ENCODE measurements around the genes PIK3AP1, RRP12, ANKRD2 and MARVELD1.

GRCh38 chr10:96720345-96721308 is at the start of gene PIK3AP1:
PIK3AP1 (minus strand) TSS chr10:96720514.
- RRBS = 1% methylated on average over 13 of the region's 62 CpGs

DNA sequence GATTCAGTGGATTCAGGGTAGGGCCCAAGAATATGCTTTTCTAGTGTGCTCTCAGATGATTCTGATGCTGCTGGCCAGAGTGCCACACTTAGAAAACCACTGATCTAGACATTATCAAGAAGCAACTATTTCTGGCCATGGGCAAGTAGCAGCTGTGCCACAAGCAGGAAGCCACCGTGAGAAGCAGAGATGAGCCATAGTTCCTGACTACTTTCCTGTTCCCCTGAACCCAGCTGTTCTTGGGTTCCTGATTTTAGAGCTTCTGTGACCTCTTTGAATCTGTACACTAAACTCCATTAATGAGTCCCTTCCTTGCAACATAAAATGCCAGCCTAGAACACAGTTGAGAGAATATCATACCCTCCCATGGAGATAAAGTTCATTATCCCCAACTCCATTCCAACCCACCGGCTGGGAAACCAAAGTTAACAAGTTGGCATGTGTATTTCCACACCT is 38.2 kb upstream of the PIK3AP1 start:
- RRBS = no CpG with 5 or more reads among the region's 2 CpGs

DNA sequence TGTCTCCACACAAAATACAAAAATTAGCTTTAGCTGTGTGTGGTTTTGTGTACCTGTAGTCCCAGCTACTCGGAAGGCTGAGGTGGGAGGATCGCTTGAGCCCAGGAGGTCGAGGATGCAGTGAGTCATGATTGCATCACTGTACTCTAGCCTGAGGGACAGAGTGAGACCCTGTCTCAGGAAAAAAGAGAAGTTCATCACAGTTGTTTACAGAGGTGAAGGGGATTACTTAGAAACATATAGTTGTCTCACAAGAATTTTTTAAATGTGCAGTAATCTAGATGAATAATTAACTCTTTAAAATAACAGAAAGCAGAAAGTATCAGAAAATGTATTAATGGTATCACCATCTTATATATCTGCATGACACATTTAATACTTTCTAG is 8.9 kb downstream of the LCOR start:
- RRBS = no CpG with 5 or more reads among the region's 3 CpGs

GRCh38 chr10:97356541-97356945 is 22.0 kb upstream of the FRAT2 start:
- RRBS = no CpG with 5 or more reads among the region's 2 CpGs

DNA sequence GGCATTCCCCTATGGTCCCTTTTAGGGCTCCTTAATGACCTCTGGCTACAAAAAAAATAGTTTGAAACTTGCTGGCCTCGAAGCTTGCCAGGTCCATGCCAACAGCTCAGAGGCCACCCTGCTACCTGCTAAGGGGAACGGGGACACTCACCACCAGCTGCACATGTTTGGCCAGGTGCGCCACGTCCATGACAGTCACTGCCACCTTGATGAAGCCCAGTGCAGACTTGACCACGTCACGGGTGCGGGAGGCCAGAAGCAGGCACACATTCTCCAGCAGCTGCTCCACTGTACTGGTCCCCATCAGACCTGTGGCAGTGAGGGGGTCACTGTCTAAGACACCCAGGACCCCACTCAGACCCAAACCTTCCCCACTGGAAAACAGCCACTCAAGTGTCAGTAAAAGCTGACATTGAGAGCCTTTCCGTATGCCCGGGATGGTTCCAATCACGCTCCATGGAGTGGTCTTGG is 31.8 kb downstream of the RRP12 start:
- RRBS = no CpG with 5 or more reads among the region's 10 CpGs

DNA sequence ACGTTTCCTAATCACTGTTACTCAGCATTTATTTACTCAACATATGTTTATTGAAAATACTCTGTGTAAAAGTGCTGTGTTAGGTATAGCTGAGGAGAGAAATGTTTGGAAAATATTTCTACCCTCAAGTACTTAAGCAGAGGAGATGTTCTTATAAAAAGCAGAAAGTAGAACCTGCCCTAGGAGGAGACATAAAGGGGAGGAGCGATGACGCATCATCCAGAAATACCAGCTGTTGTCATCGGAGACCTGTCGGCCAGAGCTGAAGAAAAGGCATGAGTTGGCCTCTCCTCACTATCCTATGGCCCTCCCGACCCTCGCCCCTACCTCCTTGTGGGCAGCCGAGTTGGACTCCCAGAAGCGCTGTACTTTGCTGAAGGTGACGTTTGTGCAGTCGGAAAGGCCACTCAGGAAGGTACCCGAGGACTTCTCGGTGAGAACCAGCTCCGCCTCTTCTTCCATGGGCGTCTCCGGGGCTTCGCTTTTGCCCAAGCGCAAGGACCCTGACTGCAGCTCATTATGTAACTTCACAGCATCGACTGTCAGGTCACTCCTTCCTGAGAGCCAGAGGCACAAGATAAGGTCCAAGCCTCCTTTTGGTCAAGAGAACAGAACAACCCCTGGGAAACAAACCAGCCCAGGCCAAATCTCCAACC is 1.0 kb downstream of the RRP12 start:
- RRBS = no CpG with 5 or more reads among the region's 19 CpGs

DNA sequence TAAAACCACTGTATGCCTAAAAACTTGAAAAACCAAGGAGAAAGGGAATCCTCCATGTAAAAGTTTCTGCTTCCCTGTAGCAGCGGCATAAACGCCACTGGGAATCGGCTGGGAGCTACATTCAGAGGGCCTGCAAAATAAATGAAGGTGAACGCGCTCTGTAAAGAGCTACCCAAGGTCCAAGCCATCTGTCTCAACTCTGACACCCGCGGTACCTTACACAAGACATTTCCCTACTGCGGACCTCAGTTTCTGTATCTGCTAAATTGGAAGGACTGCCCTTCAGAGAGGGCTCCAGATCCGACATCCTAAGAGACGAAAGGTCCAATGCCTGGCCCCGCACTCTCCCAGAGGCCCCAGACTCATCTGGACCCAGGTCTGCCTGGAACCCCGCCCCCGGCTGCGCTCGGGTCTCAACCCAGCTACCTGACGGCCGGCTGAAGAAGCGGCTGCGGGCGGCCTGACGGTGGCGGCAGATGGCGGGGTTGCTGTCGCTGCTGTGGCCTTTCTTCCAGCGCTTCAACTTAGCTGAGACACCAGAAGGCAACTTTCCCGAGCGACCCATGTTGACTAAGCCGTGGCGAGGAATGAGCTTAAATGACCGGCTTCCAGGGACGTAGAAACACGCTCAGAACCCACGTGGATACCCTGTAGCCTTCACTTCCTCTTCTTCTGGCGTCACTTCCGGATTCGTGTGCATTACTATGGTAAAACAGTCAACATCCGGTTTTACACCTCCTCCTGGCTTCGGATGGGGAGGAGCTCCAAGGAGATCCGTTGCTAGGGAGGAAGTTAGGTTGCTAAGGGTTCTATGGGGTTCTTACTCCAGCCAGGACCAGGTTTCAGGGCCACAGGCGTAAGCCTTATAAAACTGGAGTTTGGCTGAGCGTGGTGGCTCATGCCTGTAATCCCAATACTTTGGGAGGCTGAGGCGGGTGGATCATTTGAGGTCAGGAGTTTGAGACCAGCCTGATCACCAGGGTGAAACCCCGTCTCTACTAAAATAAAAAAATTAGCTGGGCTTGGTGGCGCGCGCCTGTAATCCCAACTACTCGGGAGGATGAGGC is at the start of gene RRP12:
TSS of gene RRP12 (minus strand) at position 674 of the 1,067 bp plus-strand sequence.
- RRBS = 1% methylated on average over 5 of the region's 47 CpGs

- RRBS = no CpG with 5 or more reads among the region's 31 CpGs
These were observed 858 bp downstream of the PGAM1 start for GRCh38 chr10:97426788-97427310.

DNA sequence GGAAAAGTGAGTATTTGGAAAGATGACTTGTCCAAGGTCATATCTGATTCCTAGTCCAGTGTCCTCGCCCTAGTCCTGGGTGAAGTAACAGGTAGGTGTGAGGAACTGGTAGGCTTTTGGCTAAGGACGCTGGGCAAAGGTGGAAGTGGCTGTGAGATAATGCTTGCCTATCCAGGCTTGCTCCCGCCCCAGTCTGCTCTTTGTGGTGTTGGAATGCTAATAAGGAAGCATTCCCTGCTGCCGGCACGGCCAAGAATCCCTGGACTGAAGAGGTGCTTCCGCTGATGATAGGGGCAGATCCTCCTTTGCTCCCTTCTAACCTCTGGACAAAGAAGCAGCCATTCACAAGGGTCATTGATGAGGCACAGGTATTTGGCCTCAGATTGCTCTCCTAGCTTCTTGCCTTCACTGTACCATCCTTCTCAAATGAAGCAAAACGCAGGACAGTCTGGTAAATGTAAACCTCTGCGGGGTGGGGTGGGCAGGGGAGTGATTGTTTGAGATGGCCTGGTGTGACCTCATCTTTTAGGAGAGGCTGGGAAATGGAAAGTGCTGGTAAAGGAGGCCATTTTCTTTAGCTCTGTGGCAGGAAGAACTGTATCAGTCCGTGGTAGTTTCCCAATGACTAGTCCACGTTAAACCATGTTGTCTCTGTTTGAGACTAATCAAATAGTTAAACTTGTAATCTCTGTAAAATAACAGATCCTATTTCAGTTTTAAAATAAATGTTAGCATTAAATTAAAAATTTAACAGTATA is 1.7 kb downstream of the PGAM1 start:
- RRBS = no CpG with 5 or more reads among the region's 10 CpGs

DNA sequence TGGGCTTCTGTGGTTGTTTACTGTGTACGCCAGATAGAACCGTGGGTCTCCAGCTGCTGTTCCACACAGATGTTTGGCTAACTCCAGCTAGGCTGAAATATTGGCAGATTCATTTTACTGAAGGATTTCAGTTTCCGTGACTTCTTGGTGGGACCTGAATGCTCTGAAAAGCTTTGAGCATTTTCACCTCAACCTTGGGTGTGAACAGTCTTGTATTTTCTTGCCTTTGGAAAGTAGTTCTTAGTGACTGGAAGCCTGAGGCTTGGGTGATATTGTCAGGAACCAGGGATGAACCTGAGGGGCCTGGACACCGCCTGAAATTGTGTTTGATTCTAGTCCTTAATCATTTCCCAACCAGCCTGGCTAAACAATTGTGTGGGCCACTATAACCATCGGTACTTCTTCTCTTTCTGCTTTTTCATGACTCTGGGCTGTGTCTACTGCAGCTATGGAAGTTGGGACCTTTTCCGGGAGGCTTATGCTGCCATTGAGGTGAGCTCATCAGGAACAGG is 7.3 kb downstream of the ZDHHC16 start:
- RRBS = no CpG with 5 or more reads among the region's 6 CpGs

DNA sequence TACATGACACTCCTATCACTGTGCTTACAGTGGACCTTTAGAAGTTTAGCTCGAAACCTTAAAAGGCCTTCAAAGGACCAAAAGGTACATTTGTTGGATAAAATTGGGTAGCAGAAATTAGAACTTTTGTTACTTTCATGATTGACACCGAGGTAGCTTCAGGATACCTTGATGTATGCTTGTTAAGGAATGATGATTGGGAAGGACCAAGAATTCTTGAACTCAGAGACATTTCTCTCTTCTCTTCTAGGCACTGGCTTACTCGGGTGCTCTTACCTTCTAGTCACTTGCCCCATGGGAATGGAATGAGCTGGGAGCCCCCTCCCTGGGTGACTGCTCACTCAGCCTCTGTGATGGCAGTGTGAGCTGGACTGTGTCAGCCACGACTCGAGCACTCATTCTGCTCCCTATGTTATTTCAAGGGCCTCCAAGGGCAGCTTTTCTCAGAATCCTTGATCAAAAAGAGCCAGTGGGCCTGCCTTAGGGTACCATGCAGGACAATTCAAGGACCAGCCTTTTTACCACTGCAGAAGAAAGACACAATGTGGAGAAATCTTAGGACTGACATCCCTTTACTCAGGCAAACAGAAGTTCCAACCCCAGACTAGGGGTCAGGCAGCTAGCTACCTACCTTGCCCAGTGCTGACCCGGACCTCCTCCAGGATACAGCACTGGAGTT is 10.7 kb downstream of the ZDHHC16 start:
- RRBS = no CpG with 5 or more reads among the region's 6 CpGs

GRCh38 chr10:97539664-97540382 is 32.8 kb upstream of the ANKRD2 start:
- RRBS = no CpG with 5 or more reads among the region's 8 CpGs

DNA sequence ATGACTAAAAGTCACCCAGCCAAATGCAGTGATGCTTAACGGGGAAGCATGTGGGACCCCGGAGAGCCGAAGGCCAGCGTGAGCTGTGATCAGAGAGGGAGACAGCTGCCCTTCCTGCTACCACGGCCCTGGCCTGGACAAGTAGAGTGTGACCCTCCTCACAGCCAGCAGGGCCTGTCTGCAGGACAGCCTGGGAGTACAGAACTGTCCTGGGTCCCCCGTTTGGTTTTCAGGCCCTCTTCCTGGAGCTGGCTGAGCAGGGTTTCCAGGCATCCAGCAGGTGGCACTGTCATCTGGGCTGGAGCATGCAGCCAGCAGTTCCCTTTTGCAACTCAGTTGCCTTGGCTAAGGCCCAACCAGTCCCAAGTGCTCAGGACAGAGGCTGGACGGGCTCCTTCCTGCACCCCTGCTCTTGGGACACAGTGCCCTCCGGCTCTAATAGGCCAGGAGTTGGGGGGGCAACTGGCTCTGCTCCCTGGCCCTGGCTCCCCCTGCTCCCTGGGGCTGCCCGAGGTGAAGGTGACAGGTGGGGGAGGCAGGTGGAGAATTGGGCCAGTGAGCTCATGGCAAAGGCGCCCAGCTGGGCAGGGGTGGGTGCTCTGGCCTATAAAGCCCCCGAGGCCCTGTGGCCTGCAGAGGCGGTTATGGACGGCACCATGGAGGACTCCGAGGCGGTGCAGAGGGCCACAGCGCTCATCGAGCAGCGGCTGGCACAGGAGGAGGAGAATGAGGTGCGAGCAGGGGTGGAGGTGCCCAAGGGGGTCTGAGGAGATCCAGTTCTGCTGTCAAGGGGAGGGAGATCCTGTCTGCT is at the start of gene ANKRD2:
TSS of gene ANKRD2 (plus strand) at position 635 of the 811 bp plus-strand sequence.
- RRBS = no CpG with 5 or more reads among the region's 19 CpGs

- RRBS = no CpG with 5 or more reads among the region's 59 CpGs
These were observed at the start of gene MARVELD1 for GRCh38 chr10:97713222-97713913. MARVELD1 (plus strand) TSS chr10:97713730.

GRCh38 chr10:97764382-97765214 is 7.2 kb downstream of the SFRP5 start:
- RRBS = no CpG with 5 or more reads among the region's 12 CpGs

- RRBS = no CpG with 5 or more reads among the region's 2 CpGs
These were observed 32.6 kb upstream of the LOXL4 start for GRCh38 chr10:98300631-98300912.

DNA sequence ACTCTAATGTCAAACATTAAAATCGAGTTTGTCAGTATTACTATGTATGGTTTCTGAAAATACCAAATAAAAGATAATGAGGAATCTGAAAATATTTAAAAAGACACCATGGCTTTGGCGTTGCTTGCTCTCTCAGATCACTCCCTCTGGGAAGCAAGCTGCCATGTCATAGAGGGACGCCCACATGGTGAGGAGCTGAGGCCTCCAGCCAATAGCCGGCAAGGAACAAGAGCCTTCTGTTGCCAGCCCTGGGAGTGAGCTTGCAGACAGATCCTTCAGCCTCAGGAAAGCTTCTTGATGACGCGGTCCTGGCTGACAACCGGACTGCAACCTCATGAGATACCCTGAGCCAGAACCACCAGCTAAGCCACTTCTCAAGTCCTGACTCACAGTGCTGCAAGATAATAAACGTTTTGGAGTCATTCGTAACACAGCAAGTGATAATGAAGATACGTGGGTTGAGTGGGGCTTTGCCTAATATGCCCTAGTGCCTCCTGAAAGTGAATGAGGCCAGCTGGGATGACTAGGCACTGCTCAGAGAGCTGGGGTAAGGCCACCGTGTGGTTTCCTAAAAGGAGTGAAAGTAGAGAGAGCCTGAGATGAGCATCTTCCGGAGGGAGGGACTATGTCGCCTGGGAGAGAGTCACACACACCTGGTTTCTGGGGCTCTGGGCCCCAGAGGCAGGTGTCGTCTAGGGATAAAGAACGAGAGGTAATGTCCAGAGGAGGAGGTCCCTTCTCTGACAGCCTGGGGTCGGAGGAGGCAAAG is 53.8 kb downstream of the PYROXD2 start:
- RRBS = 0% methylated on average over 1 of the region's 16 CpGs

DNA sequence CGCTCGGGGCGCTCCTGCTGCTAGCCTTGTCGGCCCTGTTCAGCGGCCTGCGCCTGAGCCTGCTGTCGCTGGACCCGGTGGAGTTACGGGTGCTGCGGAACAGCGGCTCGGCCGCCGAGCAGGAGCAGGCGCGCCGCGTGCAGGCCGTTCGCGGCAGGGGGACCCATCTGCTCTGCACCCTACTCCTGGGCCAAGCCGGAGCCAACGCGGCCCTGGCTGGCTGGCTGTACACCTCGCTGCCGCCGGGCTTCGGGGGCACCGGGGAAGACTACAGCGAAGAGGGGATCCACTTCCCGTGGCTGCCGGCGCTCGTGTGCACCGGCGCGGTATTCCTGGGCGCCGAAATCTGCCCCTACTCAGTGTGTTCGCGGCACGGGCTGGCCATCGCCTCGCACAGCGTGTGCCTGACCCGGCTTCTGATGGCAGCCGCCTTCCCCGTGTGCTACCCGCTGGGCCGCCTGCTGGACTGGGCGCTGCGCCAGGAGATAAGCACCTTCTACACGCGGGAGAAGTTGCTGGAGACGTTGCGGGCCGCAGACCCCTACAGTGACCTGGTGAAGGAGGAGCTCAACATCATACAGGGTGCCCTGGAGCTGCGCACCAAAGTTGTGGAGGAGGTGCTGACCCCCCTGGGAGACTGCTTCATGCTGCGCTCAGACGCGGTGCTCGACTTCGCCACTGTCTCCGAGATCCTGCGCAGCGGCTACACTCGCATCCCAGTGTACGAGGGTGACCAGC is 1.1 kb downstream of the CNNM1 start:
- RRBS = 2% methylated on average over 15 of the region's 68 CpGs

- RRBS = no CpG with 5 or more reads among the region's 3 CpGs
These were observed 34.6 kb downstream of the GOT1 start for GRCh38 chr10:99395672-99396293.

DNA sequence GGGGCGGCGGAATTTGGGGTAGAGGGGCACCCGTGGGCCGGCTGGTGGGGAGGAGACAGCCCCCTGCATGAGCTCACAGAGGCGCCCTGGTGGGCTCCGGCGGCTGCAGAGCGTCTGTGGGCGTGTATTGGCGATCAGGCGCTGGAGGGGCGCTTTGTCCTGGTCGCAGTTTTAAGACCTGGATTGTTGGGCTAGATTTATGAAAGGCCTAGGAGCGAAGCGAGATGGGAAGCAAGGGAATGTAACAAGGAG is 2.4 kb upstream of the NKX2-3 start:
- RRBS = 8% methylated on average over 6 of the region's 15 CpGs

Measured in renal cortical epithelial cell (primary cell).